H4 (cell line): ENCODE data around the gene CEBPZ.

DNA sequence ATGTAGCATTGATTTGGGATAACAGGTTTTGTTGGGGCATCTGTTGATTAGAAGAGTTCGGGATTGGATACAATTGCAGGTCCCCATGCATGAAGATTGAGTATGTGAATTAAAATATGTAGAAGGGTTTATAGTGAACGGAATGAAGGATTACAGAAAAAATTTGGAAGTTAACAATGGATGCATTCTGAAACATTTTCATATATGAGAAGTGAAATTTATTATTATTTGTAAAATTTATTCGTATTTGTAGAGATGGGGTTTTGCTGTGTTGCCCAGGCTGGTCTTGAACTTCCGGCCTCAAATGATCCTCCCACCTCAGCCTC, 2.6 kb downstream of the BIRC6 start:
- RAMPAGE, long total RNA: no peak

DNA sequence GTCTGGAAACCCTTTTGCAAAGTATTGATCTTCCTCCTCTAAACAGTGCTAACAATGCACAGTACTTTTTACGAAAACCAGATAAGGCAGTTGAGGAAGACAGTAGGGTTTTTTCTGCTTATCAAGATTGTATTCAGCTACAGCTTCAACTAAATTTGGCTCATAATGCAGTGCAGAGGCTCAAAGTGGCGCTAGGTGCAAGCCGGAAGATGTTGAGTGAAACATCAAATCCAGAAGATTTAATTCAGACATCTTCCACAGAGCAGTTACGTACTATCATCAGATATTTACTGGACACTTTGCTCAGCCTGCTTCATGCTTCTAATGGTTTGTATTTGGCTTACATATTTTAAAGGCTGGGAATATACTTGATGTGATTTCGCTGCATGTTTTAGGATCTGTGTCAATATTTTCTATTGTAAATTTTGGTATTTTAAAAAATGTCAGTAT, 111.7 kb downstream of the BIRC6 start:
- RAMPAGE, long total RNA: no peak

DNA sequence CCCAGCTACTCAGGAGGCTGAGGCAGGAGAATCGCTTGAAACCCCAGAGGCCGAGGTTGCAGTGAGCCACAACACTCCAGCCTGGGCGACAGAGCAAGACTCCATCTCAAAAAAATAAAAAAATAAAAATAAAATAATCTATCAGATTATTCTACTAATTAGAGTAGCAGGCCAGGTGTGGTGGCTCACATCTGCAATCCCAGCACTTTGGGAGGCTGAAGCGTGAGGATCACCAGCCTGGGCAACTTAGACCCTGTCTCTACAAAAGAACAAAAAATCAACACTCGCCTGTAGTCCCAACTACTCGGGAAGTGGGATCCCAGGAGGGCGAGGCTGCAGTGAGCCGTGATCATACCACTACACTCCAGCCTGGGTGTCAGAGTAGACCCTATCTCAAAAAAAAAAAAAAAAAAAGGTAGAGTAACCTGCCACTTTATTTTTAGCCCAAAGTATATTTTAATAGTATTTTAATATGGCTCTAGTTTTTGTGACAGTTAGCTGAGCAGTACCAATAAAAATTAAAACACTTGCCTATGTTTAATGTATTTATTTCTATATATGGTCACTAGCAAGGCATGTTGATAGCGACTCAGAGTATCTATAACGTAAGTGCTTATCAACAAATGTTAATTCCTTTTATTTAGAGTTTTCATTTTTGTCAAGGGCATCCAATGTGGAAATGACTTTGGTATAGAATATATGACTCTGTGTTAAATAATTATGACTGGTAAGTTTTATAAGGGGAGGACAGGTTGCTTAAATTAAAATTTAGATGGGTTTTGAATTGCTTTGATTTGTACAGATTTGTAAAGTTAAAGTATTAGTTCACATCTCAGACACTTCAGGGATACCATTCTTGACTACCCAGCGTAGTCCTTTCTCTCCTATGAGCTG, 72.1 kb upstream of the TTC27 start:
- RAMPAGE, long total RNA: no peak

- RAMPAGE, long total RNA: no peak
Measured at GRCh38 chr2:32812313-32812791, 134.4 kb upstream of the LTBP1 start.

DNA sequence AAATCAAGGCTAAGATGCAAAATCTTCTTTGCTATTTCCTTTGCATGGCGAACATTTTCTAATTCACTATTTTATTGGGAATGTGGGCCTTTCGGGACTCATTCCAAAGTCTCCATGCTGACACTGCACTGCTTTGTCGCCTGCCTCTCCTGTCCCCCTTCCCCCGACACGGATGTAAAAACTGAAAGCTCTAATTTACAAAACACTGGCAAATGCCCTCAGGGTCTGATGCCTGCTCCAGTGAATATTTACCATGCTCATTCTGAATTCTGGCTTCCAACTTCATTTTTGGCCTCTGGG, 14.8 kb upstream of the LTBP1 start:
- RAMPAGE, long total RNA: no peak

DNA sequence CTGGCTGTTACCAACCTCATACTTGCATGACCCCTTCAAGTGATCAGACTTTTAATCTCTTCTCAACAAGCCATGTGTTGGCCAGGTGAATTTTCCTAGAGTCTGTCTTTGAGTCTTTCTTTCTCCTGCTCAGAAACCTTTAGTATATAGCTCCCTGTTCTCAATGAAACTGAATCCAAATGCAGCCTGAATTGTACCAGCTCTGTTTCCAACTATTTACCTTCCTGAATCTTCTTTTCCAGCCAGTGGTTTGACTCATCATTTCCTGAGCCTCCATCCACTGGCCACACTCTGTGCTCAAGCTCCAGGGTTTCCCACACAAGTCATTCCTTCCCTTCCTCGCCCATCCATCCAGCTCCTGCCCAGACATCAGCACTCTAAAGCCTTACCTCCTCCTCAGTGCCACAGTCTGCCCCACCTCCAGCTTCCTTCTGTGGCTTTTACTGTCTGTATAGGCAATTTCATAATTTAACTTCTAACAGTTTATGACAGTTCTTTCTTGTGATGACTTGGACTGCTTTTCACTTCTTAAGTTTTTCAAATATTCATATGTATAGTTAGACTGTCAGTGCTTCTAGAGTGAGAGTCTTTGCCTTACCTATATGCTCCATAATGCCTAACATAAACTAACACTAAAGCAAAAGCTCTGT, 233.6 kb upstream of the RASGRP3 start:
- RAMPAGE, long total RNA: no peak

GRCh38 chr2:33342671-33343153, 133.7 kb upstream of the RASGRP3 start:
- RAMPAGE, long total RNA: no peak

DNA sequence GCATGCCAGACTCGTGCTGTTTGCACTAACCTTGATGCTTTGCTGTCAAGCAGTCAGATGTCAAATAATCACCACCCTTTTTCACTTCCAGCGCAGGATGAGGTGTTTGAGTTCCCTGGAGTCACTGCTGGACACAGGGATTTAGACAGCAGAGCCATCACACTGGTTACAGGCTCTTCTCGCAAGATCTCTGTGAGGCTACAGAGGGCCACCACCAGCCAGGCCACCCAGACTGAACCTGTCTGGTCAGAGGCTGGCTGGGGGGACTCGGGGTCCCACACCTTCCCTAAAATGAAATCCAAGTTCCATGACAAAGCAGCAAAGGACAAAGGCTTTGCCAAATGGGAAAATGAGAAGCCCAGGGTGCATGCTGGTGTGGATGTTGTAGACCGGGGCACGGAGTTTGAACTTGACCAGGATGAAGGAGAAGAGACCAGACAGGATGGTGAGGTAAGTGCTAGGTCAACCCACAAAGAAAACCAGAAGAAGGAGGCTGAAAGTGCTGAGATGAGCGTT, 40.5 kb downstream of the FAM98A start:
- RAMPAGE, long total RNA: no peak

GRCh38 chr2:33797602-33798049, 198.5 kb upstream of the FAM98A start:
- RAMPAGE, long total RNA: no peak

DNA sequence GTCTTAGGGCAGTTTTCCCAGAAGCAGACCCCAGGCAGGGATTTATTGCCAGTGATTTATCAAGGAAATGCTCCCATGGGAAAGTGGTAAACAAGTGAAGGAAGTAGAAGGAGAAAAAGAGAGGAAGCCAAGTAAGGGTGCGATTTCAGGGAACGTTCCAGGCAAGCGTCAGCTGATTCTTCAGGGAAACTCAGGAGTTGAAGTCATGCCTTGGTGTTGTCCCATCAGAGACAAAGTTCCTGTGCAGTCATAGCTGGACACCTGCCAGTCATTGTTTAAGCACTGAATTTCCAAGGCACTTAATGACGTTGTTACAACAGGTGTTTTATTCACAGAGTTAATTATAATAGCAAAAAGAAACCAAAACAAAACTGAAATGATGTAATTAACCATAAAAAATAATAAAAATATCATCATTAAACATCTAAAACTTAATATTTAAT, 381.8 kb upstream of the CRIM1 start:
- RAMPAGE, long total RNA: no peak

- RAMPAGE, long total RNA: no peak
Measured at GRCh38 chr2:36357890-36358294, 2.3 kb downstream of the CRIM1 start.

DNA sequence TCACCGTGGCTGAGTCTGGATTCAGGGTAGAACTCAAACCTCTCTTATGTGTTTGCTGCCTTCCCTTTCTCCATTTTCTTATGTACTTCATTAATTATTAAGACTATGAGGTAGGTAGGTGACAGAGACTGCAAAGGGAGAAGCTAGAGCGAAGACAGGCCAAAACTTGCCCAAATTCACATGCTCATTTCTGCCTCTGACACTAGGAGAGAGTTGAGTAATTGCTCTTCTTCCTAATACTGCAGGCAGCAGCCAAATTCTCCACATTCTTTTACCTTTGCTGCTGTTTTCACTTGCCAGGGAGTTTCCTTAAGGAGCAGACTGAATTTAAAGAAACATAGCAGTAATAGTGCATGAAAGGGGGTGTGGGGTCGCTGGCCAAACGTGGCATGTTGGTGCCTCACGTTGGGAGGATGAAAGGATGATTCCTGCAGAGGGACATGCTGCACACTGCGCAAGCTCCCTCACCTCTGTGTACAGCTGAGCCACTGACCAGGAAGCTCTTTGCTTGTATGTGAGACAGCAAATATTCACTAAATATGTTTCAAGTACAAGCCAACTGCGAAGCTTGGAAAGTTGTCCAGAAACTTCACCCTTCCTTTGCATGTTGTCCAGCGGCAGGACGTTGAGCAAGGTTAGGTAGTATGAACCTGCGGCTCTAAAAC, 12.4 kb downstream of the CRIM1 start:
- RAMPAGE, long total RNA: no peak

DNA sequence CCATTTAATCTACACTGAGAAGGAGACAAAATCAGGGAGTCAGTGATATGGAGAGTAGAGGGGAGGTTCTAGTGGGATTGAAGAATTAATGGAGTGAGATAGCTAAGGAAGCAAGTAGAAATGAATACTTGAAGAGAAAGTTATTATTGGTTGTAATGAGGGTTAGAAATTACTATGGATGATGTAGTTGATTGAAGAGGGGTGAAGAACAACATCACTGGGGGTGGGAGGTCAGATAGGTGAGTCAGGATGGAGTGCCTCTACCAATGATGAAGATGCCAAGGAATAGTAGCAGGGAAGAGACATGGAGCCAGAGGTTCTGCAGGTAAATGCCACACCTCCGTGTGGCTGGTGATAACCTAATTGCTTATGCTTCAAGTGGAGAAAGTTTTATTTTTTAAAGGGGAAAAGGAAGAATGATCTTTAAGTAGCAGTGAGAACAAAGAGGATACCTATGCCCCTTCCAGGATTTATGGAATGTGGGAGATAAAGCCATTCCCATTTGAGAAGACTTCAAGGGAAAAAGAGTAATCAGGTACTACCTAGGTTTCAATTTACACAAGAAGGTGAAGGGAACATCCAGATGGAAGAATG, 44.7 kb downstream of the CRIM1 start:
- RAMPAGE, long total RNA: no peak

GRCh38 chr2:36456167-36457009, 100.8 kb downstream of the CRIM1 start:
- RAMPAGE, long total RNA: no peak

- RAMPAGE, long total RNA: no peak
Measured at GRCh38 chr2:37045765-37046220, 38.4 kb downstream of the HEATR5B start.

- RAMPAGE, long total RNA: start-site peak on the minus strand at chr2:37231570-37231596, 60 reads; start-site peak on the plus strand at chr2:37231634-37231673, 10 reads
Measured at GRCh38 chr2:37231026-37231852, at the start of gene CEBPZ. Gene CEBPZ, minus strand, starts transcription at chr2:37231596.

DNA sequence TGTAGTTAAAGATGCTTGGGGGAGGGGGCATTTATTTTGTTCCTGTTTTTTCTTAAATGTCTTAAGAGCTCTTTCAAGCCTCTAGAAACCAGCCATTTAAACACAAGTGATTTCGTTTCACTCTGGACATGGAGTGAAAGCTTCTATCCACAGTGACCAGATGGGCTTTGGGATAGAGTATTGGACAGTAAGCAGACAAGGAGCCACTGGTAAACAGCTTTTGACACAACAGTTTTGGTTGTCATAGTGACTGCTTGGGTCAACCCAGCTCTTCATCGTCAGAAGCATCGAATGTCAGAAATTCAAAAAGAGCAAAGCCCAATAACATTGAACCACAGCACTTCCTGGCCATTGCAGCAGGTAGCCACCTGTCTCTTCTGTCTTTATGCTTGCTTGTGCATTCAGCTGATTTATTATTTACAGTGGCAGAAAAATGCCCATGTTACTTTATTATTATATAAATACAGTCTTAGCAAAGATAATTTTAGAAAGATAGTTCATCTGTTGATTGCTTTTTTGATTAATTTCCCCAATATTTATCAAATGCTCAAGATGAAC, 5.1 kb downstream of the QPCT start:
- RAMPAGE, long total RNA: no peak

GRCh38 chr2:37561624-37562177, 109.7 kb downstream of the CDC42EP3 start:
- RAMPAGE, long total RNA: no peak

- RAMPAGE, long total RNA: no peak
Measured at GRCh38 chr2:37642043-37642446, 29.4 kb downstream of the CDC42EP3 start.

DNA sequence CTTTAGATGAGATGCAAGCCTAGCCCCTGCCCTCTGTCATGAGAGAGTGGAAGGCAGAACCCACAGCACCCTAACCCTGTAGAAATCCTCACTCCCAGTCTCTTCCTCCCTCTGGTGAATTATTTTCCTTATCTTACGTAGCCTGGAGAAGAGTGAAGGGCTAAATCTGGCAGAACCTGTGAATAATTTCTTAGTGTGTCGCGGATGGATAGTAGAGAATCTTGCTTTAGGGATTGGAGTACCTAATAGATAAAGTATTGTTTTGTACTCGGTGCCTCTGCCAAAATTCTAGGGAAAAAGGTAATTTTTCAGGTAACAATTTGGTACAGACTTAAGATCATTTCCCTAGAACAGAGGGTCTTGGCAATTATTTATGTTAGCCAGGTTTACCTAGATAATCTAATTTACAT, 57.3 kb downstream of the RMDN2 start:
- RAMPAGE, long total RNA: no peak